ENCODE data around the gene BATF3.

- RRBS = no CpG with 5 or more reads among the region's 9 CpGs
These were observed 30.2 kb upstream of the RCOR3 start for GRCh38 chr1:211228912-211229345.

DNA sequence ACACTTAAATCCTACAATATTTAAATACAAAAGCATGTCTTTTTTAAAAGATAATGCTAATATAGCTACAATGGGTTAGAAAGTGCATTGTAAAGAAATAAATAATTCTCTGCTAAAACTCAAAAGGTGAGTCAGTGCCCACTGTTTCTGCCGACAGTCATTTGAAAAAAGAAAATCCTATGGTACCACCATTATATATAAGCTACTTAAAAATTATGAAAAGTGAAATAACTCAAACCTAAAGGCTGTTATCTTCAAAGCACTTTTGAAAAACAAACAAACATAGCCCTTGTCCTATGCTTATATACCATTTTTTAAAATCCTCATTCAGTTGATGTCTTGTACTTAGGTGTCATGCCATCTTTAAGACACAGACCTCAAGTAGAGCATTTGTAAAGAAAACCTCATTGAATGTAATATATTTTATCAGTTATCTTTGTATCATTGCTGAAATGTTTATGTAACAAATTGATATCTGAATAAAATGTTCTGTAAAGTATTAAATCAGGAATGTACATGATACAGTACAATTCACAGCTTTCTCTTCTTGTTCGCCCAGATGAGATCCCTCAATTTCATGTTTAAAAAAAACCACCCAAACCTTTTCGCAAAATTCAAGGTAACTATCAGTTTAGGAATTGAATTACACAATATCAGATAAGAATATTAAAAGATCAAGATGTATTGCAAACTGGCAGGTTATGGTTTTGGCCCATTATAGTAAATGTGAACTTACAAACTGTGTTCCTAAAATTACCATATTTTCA lies 5.7 kb downstream of the SLC30A1 start:
- RRBS = no CpG with 5 or more reads among the region's 3 CpGs

- RRBS = no CpG with 5 or more reads among the region's 7 CpGs
These were observed 1.7 kb downstream of the SLC30A1 start for GRCh38 chr1:211577151-211577696.

GRCh38 chr1:211632814-211633935 lies 42.2 kb downstream of the NEK2 start:
- RRBS = no CpG with 5 or more reads among the region's 21 CpGs

DNA sequence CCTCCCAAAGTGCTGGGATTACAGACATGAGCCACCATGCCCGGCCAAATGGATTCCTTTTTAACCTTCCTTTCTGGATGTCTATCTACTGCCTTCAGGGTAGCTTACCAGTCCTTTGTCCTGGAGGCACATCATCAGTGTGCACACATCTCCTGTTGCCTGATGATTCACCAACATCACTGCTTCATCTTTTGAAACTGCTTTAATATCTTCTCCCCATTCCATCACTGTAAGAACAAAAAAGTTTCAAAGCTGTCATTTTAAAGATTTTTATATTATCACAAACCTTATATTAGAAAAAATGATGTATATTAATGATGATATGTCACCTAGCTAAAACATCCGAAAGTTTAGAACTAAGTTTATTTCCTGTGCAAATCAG lies 37.6 kb downstream of the LPGAT1 start:
- RRBS = no CpG with 5 or more reads among the region's 2 CpGs

DNA sequence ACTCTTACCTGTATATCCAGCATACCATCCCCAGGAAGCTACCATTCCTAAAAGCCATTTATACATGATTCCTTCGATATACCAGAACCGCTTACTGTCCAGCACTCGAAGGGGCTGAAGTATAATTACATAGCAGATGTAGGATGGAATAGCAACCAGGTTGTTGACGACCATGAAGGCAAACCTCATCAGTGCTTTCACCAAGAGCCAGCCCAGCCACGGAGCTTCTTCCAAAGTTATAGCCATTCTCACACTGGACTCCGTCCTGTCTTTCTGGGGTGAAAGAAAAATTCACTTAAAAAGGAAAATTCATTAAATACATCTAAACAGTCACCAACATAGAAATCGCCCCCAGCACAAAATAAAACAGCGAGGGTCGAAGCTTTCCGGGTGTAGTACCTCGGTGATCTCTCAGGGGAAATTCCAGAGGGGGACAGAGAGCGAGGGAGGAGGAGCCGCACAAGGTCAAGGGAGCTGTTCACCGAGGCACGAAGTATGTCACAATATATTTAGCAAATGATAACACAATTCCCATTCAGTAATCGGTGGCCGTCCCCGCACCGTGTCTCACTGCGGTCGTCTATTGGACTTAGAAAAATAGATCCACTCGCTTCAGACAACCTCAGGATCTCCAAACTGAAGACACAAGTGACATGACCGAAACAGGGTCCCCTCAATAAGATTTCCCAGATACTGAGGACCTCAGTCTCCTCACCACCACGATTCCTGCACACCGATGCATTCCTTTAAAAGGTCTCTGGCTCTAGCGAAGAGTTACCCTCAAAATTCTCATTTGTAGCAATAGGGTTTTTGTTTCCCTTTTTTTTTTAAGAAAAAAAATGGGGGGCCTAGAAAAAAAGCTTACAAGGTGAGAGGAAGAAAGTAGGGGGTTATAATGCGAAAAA lies 1.3 kb downstream of the LPGAT1 start:
- RRBS = no CpG with 5 or more reads among the region's 27 CpGs

DNA sequence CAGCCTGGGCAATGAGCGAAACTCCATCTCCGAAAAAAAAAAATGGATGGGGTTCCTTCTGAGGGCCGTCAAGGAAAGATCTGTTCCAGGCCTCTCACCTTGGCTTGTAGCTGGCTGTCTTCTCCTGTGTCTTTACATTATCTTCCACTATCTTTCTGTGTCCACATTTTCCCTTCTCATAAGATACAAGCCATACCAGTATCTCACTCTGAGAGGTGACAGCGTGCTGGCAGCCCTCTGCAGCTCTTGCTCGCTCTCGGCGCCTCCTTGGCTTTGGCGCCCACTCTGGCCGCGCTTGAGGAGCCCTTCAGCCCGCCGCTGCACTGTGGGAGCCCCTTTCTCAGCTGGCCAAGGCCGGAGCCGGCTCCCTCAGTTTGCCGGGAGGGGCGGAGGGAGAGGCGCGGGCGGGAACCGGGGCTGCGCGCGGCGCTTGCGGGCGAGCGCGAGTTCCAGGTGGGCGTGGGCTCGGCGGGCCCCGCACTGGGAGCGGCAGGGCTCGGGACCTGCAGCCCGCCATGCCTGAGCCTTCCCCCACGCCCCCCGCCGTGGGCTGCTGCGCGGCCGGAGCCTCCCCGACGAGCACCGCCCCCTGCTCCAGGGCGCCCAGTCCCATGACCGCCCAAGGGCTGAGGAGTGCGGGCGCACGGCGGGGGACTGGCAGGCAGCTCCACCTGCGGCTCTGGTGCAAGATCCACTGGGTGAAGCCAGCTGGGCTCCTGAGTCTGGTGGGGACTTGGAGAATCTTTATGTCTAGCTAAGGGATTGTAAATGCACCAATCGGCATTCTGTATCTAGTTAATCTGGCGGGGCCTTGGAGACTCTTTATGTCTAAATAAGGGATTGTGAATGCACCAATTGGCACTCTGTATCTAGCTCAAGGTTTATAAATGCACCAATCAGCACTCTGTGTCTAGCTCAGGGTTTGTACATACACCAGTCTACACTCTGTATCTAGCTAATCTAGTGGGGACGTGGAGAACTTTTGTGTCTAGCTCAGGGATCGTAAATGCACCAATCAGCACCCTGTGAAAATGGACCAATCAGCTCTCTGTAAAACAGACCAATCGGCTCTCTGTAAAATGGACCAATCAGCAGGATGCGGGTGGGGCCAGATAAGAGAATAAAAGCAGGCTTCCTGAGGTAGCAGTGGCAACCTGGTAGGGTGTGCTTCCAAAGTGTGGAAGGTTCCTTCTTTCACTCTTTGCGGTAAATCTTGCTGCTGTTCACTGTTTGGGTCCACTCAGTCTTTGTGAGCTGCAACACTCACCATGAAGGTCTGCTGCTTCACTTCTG lies 59.0 kb upstream of the LPGAT1 start:
- RRBS = no CpG with 5 or more reads among the region's 58 CpGs

- RRBS = no CpG with 5 or more reads among the region's 3 CpGs
These were observed 95.5 kb downstream of the INTS7 start for GRCh38 chr1:211939893-211940301.

- RRBS = no CpG with 5 or more reads among the region's 15 CpGs
These were observed 649 bp downstream of the DTL start for GRCh38 chr1:212036159-212036634.

GRCh38 chr1:212157379-212157827 lies 121.9 kb downstream of the DTL start:
- RRBS = no CpG with 5 or more reads among the region's 5 CpGs

GRCh38 chr1:212238634-212239019 lies 46.6 kb upstream of the PPP2R5A start:
- RRBS = no CpG with 5 or more reads among the region's 5 CpGs

DNA sequence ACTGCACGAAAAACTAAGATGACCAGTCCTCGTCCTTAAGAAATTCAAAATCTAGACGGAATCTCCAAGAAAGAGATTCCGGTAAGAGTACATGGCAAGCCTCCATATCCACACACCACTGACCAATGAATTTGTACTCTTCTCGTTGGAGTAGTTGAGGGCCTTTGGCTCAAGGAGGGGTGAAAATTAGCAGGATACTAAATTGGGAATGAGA lies 961 bp upstream of the PPP2R5A start:
- RRBS = no CpG with 5 or more reads among the region's 5 CpGs

DNA sequence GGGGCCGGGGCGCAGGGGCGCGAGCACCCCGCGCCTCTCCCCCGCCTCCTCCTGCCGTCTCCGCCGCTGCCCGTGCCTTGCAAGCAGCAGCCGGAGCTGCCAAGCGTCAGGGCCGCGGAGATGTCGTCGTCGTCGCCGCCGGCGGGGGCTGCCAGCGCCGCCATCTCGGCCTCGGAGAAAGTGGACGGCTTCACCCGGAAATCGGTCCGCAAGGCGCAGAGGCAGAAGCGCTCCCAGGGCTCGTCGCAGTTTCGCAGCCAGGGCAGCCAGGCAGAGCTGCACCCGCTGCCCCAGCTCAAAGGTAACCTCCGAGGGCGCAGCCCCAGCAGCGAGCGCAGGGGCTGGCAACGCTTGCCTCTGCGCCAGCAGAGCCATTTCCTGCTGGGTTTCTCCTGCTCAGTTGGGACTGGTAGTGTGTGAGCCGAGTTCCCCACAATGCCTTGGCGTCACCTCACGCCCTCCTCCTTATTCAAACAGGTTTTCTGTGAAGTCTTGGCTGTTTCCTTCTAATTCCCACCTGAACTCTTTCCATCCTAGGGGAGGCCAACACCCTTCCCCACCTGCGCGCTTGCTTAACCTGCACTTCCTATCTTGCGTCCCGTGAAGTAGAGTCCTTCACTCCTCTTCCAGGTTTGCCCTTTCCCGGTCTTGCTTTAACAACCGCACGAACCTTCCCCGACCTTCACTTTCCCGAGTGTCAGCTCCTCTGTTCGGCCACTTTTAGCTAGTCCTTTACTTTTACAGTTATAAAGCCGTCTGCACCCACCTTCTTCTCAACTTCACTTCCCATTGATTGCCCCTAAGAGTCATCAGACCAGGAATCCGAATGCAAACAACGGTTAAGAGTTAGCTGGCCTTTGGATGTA lies 1.0 kb downstream of the PPP2R5A start:
- RRBS = 1% methylated on average over 26 of the region's 58 CpGs

DNA sequence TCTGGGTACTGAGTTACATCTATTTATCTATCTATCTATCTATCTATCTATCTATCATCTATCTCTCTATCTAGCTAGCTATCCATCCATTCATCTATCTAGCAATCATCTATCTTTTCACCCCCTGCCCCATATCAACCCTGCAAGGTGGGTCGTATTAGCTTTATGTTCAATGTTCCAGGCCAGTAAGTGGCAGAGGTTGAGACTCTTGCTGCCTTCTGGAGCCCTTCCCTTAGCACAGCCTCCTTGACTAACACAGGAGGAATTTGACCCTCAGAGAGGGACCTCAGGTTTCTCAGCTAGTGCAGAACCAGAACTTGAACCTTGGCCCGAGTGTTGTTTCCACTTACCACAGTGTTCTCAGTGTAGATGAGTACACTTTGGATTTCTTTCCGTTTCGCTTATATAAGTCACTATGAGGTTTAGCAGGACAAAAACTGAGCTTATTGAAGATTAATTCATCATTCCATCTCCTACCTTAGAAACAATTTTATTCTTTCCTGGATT lies 11.1 kb upstream of the ATF3 start:
- RRBS = no CpG with 5 or more reads among the region's 4 CpGs

DNA sequence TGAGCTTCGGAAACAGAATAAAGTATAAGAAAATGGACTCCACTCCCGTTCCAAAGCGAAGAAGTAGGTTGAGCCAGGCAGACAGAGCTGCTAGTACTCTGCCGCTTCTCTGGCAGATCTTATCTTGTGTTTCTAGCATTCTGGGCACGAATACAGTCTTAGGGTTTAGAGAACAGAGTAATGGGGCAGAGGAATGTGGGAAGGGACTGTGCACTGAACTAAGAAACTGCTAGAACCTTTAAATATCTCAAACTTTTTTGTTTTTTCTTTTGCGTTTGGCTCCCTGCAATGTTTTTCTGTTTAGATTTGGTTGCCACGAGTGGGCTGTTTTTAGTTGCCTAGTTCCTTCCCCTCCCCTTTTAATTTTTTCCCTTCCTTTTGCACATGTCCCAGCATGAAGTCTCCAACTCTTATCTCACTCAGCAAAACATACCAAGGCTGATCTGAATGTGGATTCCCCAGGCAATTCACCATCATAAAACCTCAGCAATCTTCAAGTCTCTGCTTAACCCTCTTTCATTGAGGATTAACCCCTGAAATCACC lies 3.1 kb upstream of the ATF3 start:
- RRBS = no CpG with 5 or more reads among the region's 7 CpGs

GRCh38 chr1:212607126-212607911 lies 1.2 kb upstream of the ATF3 start:
- RRBS = 1% methylated on average over 4 of the region's 38 CpGs

DNA sequence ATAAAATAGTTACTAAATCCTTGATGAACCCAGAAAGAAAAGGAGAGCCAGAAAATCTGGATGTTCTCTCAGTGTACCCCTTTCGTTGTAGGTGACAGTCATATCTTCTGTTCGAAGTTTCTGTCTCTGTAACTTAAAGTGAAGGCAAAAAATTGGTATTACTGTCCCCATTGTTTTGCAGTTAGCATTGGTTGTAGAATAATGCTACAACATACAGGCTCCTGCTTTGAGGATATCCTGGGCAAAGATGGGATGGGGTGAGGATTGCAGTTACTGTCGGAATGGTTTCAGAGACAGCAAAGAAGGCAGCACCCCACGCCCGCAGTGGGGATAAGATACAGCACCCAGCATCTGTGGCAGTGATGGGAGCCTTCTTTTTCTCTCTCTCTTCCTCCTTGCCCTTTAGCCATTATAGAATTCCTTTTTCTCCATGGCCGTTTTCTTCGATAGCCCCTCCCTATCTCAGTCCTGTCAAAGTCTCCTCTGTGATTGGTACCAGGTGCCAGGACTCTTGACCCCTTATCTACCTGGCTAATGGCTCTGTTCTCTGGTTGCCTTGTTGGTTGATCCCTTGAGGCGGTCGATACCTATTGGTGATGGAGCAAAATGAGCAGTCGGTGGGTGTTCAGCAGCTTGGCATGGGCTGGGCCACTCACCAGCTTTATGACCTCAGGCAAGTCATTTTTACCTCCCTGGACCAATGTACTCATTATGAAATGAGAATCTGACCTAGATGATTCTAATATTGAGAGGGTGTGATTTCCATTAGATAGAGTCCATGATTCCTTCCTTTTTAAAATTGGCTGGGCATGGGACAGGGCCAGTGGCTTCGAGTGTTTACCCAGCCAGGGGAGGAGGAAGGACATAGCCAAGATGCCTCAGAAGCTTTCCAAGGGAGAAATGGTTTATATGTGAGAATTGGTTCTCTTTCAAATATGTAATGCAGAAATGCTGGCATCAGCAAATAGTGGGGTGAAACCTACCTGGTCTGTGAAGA lies 2.0 kb downstream of the ATF3 start:
- RRBS = no CpG with 5 or more reads among the region's 11 CpGs

DNA sequence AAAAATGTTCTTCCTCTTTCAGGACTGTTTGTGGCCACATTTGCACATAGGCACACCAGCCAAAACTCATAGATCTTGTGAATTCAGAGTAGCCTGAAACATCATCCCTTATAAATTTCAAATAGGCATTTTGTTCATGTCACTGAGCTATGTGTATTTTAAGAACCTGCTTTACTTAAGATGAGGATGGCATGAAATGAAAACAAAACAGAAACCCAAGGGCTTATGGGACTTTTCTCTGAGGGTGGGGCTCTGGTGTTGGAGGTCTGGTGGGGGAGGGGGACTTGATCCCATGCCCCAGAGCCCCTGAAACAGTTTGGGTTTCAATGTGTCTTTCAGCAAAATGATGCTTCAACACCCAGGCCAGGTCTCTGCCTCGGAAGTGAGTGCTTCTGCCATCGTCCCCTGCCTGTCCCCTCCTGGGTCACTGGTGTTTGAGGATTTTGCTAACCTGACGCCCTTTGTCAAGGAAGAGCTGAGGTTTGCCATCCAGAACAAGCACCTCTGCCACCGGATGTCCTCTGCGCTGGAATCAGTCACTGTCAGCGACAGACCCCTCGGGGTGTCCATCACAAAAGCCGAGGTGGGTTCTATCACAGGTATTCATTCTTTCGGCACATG lies 6.2 kb downstream of the ATF3 start:
- RRBS = no CpG with 5 or more reads among the region's 9 CpGs

GRCh38 chr1:212618283-212619269 lies 5.7 kb upstream of the GARIN4 start:
- RRBS = 100% methylated on average over 2 of the region's 12 CpGs

DNA sequence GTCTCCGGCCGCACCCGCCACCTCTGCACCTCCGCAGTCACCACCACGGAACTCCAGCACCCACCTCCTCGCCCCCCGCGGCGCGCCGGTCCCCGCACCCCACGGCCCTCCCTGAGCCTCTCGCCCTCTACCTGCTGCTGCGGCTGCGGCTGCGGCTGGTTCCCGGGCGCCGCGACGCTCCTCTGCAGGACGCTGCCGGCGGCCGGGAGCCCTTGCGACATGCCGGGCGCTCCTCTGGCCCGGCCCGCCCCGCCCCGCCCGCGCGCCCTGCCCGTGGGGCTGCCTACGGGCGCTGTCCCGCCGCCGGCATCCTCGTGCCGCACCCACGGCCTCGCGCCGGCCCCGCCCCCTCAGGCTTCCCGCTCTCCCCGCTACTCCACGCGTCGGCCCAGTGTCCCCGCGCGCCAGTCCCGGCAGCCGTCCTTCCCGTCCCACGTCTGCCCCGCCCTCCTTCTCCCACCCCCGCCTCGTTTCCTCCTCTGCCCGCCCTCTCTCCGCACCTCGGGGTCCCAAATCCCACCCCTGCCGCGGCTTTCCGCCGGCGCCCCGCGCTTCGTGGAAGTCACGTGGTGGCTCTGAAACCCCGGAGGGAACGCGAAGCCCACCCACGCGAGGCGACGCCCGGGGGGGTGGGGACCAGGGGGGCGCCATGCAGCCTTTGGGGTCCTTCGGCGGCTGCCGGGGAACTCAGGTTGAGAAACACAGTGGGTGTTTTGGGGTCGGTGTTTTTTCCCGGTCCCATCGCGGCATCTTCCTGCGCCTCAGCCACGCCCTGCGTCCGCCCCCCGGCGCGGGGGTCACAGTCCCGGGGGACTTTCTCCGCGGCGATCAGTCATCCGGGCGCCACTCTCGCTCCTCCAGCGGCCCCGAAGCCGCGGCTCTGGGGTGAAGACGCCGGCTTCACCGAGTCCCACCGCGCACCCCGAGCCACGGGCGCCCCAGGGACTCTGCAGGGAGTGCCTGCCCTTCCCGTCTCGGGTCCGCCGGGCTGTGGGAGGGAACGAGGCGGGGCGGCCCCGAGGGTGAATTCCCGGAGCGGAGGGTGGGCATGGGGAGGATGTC lies at the start of gene BATF3:
BATF3 (minus strand) TSS at position 299 of the 1,062 bp plus-strand sequence.
- RRBS = 1% methylated on average over 84 of the region's 128 CpGs

All from GM19239 (cell line).